Colon Carcinoma Metastatic in the Lung (tissue), 2 donors: ENCODE results near the genes COA6 and TARBP1.

- PRO-cap, 2 experiments = no peak in any of the 2 experiments
Observed at GRCh38 chr1:233723485-233723822, 109.5 kb downstream of the KCNK1 start.

GRCh38 chr1:234372466-234372839 is 803 bp upstream of the COA6 start:
- PRO-cap, 2 experiments = no peak in any of the 2 experiments

DNA sequence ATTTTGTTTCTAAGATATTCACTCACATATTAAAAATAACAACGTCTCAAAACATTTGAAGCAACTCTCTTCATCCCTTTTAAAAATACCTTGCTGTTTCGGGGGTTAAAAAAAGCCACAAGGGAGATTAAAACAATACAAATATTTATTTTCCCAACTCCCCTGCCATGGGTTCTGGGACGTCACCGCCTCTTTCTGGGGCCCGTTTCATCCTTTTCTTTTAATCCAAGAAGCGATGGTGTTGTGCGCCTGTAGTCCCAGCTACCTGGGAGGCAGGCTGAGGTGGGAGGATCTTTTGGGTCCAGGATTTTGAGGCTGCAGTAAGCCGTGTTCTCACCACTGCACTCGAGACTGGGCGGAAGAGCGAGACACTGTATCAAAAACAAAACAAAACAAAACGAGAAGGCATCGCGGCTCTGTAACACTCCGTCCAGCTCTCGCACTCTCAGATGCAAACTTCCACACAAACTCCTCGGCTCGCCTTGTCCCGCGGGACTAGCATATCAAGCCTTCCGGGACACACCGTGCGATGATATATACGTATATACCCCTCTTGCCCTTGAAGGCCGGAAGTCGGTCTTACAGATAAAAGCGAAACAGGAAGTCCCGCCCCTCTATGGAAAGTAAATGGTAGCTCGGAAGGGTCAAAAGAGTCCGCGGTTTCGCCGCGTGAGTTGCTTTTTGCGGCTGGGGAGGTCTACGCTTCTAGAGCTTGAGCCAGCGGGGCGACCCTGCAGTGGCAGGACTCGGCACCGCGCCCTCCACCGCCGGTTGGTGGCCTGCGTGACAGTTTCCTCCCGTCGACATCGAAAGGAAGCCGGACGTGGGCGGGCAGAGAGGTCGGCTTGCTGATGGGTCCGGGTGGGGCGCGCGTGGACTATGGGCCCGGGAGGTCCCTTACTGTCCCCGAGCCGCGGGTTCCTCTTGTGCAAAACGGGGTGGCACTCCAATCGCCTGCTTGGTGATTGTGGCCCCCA is at the start of gene COA6:
Gene COA6 (plus strand): TSS at position 617 of the 977 bp plus-strand sequence.
- PRO-cap, 2 experiments = peak in 2 of 2 experiments; most common plus-strand start position 647 of the sequence (in 2); most common minus-strand start position 497 of the sequence (in 2)

GRCh38 chr1:234479028-234479493 is at the start of gene TARBP1:
TSS of gene TARBP1 (minus strand) at chr1:234479179.
- PRO-cap, 2 experiments = peak in 2 of 2 experiments; most common plus-strand start chr1:234479228 (in 2); most common minus-strand start chr1:234479174 (in 1)

DNA sequence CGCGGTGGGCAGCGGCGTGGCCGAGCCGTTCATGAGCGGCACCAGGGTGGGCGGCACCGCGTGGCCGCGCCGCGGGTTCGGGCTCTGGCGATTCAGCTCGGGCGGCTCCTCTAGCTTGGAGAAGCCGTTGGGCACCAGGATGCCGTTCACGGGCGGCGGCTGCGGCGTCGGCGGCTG is 1.2 kb downstream of the IRF2BP2 start:
- PRO-cap, 2 experiments = no peak in any of the 2 experiments

DNA sequence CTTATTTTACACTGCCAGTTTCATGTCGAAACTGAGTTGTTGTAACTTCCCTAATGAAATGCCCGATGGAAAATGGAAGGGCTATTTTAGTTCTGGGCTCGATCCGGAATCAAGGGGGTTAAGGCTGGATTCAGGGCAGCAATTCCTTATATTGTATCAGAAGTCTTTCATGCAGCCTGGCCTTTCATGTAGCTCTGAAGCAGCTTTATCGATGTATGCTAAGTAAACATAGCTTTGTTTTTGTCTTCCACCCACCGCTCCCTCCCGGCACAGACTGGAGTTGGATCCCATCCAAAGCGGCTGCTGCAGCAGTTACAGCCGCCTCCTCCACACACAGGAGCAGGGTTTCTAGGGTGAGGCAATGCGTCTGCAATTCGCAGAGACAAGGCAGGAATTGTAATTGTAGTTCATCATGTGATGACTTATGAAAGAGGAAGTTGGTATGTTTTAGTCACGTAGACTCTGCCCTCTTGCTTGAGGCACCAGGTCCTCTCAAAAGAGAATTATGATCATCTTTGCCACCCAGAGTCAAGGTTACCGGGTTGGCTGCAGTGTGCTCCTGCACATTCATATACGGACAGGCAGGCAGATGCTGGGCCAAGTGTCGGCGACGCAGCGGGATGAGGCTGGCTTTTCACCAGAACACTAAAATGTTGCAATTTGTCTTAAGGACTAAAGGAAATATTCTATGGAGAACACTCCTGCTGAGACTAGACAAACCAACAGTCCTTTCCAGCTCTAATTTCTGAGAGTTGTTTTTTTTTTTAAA is 2.6 kb upstream of the IRF2BP2 start:
- PRO-cap, 2 experiments = peak in 2 of 2 experiments; most common plus-strand start position 525 of the sequence (in 2); most common minus-strand start position 183 of the sequence (in 2)

DNA sequence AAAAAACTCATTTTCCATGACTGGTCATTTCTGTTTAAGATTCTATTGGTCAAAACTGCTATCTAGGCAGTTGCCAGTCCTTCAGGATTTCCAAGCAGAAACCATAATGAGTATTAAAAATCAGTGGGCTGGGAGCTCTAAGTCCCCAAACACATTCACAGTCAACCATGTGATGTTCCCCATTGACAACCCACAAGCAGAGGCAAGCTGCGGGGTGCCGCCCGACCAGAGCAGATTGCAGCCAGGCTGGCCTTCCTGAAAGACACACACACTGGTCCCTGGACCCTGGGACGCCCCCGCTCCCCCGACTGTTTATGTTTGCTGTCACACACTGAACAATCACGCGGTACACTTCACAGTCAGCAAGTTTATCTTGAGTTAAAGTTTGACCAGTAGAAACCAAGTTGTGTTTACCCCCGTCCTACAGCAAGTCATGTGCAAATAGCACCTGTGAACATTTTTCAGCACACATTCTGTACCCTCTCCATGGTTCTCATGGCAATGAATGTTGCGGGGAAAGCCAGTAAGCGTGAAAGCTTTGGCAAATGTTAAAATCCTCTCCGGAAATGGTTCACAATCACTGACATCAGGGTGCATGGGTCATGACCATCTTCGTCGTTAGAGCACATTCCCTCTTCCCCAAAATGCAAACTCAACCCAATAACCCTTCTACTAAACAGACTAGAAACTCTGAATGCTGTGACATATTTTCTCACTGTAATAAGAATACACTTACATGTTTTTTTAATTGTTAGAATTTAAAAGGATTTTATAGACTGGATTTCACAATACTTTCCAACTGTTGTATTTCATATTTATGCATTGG is 33.2 kb upstream of the IRF2BP2 start:
- PRO-cap, 2 experiments = peak in 1 of 2 experiments; most common minus-strand start position 237 of the sequence (in 1)

- PRO-cap, 2 experiments = no peak in any of the 2 experiments
Observed at GRCh38 chr1:234699983-234700539, 90.1 kb upstream of the IRF2BP2 start.

GRCh38 chr1:234768635-234769054 is 158.7 kb upstream of the IRF2BP2 start:
- PRO-cap, 2 experiments = no peak in any of the 2 experiments

DNA sequence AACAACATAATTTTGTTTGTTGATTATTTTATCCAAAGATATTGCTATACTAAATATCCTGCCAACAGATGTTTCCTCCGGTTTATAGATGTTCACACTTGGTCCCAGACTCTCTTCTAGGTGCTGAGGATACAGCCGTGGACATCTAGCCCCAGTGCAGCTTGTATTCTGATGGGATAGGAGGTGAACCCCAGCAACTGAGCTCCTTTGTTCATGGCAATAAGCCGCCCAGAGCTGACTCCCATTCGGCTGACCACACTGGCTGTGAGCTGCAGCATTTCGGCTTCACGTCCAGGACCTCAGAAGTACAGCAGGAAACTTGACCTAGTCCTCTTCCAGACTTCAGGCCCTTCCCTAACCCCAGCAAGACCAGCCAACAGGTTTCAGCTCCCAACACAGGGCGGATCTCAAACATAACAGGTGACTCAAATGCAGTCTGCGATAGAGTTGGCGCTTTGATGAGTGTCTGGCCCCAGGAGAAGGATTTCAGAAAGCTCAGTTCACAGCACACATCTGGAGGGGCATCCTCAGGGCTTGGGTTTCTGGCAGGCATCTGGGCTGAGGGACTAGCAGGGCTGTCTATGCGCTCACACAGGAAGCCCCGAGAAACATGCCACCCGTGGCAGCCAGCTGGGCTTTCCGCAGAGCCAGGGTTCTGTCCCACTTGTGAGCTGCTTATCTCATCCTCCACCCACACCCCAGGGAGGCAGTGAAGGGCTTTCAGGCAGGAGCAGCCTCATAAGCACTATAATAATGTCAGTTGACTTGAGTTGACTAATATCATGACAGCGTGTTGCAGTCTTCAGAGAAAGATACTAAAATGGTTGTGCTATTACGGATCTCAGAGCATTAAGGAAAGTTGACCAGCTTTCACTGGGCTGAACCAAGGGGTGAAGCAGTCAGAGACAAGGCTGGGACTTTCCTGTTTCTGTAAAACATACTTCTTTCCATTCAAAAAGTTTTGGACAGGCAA is 232.7 kb upstream of the IRF2BP2 start:
- PRO-cap, 2 experiments = no peak in any of the 2 experiments

DNA sequence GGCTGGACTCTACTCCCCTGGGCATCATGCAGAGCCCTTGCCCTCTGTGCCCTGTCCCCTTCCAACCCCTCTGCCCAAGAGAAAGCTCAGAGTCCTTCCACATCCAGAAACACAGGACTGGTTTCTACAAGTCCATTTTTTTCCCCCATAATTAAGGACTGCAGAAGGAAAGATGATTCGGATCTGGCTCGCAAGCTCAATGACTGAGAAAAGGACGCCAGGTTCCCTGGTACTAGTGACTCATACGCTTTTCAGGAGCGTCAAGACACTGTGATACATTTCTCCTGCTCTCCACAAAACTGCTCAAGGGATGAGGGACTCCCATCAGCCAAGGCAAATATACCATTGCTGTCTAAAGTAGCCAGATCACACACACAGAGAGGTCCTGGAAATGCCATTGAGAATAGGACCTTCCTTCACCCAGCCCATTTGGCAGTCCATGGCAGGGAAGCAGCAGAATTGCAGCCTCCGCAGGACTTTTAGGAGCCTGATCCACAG is 253.5 kb upstream of the IRF2BP2 start:
- PRO-cap, 2 experiments = no peak in any of the 2 experiments

DNA sequence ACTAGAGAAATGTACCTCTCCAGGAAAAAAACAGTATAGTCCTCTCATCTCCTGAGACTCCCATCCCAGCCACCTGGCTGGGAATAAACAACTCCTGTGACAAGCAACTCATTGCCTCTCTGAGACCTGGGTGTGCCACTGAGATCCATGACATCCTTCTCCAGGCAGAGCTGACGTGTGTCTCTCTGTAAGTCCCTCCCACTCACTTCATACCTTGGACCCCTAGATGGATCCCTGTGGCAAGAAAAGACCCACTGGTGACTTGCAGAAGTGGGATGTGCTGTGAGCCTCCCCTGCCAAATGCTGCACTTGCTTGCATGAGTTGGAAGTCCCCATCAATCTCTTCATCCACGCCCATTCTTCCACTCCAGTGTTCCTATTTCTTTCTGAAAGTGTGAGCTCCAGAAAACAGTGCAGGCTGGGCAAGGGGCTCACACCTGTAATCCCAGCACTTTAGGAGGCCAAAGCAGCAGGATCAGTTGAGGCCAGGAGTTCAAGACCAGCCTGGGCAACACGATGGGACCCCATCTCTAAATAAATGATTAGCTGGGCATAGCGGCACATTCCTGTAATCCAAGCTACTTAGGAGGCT is 254.1 kb upstream of the IRF2BP2 start:
- PRO-cap, 2 experiments = peak in 1 of 2 experiments; most common minus-strand start position 85 of the sequence (in 1)

GRCh38 chr1:234875258-234876078 is 253.2 kb downstream of the TOMM20 start:
- PRO-cap, 2 experiments = no peak in any of the 2 experiments

DNA sequence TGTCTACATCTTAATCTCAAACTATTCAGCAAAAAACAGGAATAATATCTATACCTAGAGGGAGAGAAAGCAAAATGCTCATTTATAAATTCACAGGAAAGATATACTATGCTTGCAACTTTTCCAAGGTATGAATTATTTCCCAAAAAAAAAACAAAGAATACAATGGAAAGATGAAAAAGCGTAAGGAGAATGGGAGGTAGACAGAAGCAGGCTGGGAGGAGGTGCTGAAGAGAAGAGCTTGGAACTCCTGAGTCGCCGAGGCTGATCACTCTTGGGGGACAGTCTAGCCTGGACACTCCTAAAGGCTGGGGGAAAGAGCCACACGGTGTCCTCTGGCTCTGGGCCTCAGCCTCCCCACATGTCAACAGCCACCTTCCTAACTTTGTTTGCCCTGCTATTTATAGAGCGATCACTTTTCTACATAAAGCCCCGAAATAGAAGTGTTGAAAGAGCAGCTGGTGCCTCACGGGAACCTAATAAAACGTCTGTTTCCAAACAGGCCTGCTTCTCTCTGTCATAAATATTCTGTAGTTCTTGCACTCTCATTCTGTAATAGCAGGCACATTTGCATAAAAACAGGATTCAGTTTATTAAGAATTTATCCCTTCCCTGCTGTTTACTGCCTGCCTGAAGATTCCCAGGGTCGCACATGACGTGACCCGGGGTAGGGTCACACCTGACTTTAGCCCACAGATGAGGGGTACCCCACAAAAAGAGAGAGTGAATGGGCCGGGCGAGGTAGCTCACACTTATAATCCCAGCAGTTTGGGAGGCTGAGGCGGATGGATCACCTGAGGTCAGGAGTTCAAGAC is 212.7 kb downstream of the TOMM20 start:
- PRO-cap, 2 experiments = no peak in any of the 2 experiments

DNA sequence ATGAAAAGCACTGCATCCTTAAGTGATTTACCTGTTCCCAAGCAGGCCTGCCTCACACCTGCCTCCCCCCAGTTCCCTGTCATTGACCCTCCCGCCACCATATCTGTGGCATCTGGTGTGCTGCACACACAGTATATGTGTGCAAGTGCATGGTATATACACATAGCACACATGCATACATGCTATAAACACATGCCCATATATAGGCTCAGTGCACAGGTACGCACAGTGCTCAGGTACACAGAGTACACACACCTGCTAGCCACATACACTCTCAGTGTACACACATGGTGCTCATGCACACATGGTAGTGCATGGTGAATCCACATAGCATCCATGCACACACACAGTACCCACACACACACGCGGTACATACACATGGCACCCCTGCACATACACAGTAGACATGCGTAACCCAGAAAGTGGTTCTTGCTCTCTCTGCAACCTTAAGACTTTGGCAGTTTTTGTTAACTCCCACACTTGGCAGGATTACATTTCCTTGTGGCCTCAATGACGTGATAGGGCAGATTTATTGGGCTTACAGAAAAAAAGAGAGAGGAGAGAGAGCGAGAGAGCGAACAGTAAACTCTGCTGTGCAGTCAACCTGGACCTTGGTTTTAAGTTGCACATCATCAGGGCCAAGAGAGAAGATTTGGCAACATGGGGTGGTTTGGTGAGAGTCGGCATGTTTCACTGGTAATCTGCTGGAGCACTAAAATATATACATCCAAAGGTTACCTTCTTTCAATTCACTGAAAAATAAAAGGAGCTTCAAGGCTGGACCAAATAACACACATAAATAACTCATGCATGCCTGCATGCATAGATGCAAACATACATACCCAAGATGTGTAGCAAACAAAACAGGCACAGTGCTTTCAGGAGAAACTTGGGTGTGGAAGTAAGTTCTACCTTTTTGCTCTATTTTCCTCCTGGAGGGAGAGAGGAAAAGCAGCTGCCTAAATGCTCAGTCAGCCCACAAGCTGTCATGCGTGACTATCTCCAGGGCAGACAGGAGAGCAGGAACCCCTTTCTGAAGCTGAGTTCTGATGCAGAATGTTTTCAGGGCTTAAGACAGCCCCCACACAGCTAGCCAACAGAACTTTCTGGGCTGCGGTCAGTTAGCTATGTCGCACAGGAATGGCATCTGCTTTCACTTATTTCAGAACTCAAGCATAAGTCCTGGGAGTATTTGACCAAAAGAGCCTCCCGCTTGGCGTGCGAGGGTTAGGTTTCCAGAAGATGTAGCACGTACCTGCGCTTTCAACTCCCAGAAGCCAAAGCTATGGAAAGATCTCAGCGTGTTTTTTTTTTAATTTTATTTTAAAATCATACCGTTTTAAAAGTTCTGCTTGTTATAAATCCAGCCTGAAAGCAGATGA is 166.4 kb downstream of the TOMM20 start:
- PRO-cap, 2 experiments = peak in 2 of 2 experiments; most common plus-strand start position 543 of the sequence (in 1); most common minus-strand start position 456 of the sequence (in 2)

DNA sequence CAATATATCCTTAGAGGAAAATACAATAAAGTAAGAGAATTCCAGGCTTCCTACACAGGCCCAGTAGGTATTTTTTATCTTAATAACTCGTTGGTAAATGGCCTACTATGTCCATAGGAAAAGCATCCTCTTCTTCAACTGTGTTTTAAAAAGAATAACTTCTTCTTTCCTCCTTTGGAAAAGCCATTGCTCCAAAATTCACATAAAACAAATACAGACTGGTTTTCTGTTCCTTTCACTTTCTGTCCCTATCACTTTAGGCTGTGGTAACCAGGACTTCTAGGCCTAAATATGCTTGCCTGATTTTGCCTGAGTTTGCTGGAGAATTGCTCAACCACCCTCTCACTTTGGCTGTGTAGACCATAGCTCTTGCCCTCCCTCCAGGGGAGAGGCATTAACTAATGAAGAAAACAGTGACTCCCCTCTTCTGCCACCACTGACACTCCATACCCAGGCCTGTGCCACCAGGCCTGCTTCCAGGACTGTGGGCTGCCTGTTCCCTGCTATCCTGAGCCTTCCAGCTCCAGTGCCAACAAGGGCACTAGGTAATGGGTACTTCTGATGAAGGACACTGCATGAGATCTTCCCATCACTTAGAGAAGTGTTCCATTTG is 163.6 kb downstream of the TOMM20 start:
- PRO-cap, 2 experiments = no peak in any of the 2 experiments

GRCh38 chr1:234980413-234980699 is 148.3 kb downstream of the TOMM20 start:
- PRO-cap, 2 experiments = no peak in any of the 2 experiments

DNA sequence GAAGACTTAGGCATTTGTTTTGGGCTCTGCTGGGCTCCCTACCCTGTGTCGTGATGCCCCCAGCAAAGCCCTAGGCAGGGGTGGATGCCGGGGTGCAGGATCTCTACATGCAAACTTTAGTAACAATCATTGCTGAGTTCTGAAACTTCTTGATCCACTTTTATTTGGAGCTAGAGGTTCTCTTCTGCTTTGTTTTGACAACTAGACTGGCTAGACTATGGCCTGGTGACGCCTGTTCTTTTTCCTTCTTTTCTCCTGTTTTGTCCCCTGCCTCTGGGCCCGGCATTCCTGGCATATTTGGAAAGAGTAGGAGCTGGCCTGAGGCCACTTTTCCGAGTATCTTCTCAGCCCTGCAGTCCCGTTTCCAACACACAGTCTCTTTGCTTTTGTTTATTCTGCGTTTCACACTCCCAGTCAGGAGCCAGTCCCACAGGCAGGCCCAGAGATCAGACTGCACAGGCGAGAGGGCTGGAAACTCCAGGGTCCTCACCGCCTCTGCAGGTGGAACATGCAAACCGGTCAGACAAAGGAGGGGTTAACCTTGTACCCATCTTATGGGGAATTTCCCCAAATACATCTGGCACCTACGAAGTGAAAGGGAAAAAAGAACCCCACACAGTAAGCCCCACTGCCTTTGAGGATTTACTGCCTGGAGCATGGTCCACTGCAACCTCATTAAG is 141.2 kb downstream of the TOMM20 start:
- PRO-cap, 2 experiments = no peak in any of the 2 experiments

GRCh38 chr1:235060574-235061852 is 67.6 kb downstream of the TOMM20 start:
- PRO-cap, 2 experiments = peak in 1 of 2 experiments; most common plus-strand start chr1:235060754 (in 1); most common minus-strand start chr1:235060662 (in 1)

- PRO-cap, 2 experiments = no peak in any of the 2 experiments
Observed at GRCh38 chr1:235099974-235100743, 28.5 kb downstream of the TOMM20 start.